Bronchus (tissue), 1 donor: Measurements from ENCODE around the gene FDXR.

DNA sequence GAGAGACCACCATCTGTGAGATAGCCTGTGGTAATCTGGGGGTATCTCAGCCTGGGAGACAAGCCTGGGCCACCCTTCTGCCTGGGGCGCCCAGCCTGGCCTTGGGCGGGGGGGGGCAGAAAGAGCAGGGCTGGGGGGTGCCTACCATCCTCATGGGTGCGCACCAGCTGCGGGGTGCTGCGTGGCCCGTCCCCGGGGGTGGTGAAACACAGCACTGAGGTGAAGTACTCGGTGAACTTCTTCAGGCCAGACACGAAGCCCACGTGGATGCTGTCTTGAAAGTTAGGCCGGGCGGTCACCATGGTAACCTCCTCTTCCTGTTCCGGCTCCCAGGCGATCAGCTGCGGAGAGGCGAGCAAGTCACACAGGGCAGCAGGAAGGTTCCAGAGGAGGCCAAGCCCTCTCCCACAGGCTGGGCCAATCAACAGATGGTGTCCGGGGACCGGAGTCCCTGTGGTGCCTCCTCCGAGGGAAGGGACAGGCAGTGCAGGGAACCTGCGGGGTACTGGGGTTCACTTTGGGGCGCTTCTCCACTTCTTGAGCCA, 90.1 kb upstream of the CDC42EP4 start:
- PRO-cap = no peak

DNA sequence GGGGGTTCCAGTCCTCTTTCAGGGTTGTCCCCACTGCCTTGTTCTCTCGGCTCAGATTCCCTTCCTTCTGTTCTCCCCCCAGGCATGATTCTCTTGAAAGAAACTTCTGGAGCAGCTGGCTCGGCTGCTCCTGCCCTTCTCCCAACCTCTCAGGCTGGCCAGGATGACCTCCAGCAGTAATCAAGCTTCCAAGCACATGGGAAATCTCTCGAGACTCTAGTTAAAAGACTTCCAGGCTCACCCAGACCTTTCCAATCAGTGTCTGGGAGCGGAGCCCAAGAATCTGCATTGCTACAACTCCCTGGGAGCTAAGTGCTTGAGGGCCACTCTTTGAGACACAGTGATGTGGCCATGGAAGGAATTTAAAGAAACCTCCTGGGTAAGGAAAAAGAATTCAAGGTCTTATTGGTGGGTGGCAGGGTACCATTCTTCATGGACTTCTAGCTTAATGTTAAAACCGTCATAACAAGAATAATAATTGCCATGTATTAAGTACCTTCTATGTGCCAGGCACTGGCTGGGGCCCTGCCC, 3.4 kb downstream of the SDK2 start:
- PRO-cap = no peak

- PRO-cap = no peak
Observed at GRCh38 chr17:73751032-73751268, 106.7 kb upstream of the SDK2 start.

DNA sequence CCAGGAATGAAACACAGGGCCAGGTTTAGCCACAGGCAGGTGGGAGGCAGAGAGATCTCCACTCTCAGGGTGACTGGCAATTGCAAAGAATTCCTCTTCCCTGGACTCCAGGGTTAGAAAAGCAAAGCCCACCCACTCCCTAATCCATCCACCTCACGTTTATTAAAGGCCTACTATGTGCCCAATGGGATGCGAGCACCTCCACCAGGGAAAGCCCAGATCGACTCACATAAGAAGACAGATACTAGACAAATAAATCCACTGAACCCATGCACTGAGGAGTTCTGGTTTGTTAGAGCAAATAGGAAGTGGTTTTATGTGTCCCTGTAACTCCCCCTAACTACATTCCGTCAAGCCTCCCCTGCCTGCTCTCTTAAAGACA, 218.6 kb upstream of the RPL38 start:
- PRO-cap = no peak

DNA sequence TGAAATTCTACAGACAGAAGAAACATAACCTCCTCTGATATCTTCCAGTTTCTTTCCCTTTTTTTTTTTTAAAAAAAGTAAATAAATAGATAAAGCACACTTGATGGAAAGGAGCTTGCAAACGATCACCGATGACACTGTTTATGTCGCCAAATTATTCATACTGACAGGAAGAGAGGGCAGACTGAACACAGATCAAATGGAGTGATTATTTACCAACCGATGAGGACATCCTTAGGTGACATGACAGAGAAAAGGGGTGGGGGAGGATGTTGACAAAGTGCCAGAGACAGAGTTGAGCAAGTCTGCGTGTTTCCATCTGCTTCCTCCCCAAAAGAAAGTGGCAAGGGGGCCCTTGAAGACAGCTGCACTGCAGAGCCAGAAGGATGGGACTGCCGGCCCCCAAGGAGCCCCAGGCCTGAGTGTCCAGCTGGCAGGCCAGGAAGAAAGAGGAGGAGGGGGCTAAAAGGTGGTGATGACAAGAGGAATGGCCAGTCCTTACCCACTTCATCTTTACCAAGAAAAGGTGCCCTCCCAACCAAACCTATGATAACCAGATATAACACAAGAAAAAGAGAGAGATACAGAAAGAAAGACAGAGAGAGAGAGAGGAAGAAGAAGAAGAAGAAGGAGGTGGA, 191.0 kb upstream of the RPL38 start:
- PRO-cap = no peak

GRCh38 chr17:74241364-74241979, 28.1 kb downstream of the TTYH2 start:
- PRO-cap = unidirectional peak, minus-strand start at chr17:74241602

GRCh38 chr17:74243298-74243863, 30.0 kb downstream of the TTYH2 start:
- PRO-cap = no peak

GRCh38 chr17:74373579-74374733, 6.7 kb downstream of the GPR142 start:
- PRO-cap = no peak

DNA sequence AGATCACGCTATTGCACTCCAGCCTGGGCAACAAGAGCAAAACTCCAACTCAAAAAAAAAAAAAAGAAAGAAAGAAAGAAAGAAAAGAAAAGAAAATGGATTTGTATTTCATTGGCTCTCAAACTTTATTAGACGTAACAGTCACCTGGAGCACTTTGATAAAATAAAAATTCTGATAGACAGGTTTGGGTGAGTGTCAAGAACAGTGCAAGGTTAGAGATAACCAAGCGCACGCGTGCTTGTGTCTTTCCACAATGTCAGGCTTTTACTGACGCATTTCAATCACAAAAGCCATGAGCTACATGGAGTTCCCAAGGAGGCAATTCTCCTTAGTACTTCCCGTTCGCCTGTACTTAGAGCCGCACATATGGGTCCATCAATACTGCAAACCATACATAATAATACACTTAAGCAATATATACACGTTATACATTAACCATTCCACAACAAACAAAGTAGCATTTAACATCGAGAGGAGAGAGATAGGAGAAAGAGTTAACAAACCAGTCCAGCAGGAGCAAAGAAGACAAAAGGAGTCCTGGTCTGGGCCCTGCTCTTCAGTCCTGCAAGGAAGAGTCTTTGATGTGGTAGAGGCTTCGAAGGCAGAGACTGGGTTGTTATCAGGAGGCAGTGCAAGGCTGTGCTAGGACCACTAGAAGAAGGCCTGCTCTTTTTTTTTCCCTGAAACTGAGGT, 12.0 kb upstream of the GPRC5C start:
- PRO-cap = unidirectional peak, plus-strand start at position 560 of the sequence

DNA sequence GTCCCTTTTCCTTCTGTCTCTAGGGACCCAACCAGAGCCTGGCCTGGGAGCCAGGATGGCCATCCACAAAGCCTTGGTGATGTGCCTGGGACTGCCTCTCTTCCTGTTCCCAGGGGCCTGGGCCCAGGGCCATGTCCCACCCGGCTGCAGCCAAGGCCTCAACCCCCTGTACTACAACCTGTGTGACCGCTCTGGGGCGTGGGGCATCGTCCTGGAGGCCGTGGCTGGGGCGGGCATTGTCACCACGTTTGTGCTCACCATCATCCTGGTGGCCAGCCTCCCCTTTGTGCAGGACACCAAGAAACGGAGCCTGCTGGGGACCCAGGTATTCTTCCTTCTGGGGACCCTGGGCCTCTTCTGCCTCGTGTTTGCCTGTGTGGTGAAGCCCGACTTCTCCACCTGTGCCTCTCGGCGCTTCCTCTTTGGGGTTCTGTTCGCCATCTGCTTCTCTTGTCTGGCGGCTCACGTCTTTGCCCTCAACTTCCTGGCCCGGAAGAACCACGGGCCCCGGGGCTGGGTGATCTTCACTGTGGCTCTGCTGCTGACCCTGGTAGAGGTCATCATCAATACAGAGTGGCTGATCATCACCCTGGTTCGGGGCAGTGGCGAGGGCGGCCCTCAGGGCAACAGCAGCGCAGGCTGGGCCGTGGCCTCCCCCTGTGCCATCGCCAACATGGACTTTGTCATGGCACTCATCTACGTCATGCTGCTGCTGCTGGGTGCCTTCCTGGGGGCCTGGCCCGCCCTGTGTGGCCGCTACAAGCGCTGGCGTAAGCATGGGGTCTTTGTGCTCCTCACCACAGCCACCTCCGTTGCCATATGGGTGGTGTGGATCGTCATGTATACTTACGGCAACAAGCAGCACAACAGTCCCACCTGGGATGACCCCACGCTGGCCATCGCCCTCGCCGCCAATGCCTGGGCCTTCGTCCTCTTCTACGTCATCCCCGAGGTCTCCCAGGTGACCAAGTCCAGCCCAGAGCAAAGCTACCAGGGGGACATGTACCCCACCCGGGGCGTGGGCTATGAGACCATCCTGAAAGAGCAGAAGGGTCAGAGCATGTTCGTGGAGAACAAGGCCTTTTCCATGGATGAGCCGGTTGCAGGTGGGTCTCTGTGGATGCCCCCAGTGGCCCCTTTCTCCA, 8.2 kb downstream of the GPRC5C start:
- PRO-cap = no peak

DNA sequence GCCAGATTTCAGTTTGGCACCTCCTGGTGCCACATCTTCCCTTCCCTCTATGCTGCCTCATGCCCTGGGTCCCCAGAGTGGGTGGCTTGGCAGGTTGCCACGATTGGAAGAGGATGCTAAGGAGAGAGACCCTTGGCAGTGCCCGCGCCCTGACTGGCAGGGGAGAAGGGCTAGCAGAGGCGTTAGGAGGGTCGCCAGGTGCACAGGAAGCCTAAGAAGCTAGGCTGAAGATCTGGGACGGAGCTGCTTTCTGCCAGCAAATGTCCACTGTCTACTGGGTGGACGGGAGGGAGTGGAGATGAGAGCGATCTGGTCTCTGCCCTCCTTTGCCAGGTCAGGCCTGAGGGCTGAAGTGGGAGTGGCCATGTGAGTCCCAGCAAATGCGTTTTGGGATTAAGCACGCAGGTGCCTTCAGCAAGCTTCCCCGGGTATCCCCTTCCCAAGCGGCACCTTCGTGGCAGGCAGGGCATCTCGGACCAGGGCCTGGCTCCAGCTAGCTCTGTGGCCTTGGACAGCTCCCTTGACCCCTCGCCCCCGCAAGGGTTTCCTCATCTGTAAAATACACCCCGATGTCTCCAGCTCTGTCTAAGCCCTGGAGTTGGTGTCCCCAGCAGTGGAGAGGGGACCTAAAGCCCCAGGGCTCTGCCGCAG, 13.4 kb upstream of the CD300A start:
- PRO-cap = bidirectional peak, plus-strand start at position 379 of the sequence, minus-strand start at position 300 of the sequence

DNA sequence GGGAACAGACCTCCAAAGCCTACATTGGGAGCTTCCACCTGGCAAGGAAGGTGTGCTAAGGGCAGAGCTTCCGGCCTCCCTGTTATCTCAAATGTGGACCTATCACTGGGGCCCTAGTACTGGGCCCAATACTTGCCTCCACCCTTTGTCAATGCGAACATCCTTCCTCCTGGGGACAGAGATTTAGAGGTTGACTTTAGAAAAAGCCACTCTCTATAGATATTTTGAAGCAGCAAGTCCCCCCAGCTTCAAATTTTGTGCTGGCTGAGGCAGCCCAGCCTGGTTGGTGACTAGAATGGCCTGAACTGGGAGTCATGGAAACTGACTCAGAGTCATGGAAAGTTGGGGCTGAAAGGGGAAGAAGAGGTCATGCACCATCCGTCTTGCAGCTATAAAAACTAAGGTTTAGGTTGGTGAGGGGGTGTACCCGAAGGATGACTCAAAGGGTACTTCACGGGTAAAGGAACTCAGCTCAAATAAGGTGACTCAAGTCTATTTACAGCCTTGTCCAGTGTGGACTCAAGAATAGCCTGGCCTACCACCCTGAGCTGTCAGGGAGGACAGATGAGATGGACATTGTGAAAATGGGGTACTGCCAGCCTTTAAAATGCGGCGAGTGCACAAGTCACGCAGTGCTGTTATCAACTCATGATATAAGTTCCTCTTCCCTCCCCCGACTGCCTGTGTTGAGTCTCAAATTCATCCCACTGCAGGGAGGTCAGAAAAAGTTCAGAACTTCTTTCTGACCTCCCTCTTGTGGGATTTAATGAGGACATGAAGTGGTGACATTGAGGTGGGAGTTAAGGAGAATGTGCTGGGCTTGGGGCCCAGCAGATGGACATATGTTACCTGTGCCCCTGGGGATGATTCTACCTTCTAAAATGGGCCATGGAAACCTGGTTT, 18.6 kb downstream of the CD300LB start:
- PRO-cap = no peak

DNA sequence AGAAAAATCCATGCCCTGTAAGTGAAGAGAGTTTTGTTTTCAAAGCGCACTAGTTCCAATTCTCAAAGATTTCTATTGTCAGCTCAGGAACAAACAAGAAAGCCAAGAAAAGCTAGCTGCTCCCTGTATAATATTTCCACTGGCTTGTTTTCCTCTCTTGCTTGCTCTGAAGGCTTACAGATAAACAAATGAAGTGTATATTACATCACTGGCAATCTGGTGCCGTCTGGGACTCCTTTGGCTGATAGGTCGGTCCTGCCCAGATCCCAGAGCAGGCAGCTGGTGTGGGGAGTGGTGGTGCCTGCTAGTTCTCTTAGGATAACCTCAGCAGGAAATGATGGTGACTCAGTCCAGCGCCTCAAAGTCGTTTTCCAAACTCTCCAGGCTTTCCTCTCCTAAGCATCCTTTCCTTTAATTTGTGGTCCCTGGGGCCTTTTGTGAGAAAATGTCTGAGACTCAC, 35.2 kb downstream of the CD300LF start:
- PRO-cap = no peak

GRCh38 chr17:74741930-74742609, 5.0 kb downstream of the RAB37 start:
- PRO-cap = bidirectional peak, plus-strand start at chr17:74742459, minus-strand start at chr17:74742221

DNA sequence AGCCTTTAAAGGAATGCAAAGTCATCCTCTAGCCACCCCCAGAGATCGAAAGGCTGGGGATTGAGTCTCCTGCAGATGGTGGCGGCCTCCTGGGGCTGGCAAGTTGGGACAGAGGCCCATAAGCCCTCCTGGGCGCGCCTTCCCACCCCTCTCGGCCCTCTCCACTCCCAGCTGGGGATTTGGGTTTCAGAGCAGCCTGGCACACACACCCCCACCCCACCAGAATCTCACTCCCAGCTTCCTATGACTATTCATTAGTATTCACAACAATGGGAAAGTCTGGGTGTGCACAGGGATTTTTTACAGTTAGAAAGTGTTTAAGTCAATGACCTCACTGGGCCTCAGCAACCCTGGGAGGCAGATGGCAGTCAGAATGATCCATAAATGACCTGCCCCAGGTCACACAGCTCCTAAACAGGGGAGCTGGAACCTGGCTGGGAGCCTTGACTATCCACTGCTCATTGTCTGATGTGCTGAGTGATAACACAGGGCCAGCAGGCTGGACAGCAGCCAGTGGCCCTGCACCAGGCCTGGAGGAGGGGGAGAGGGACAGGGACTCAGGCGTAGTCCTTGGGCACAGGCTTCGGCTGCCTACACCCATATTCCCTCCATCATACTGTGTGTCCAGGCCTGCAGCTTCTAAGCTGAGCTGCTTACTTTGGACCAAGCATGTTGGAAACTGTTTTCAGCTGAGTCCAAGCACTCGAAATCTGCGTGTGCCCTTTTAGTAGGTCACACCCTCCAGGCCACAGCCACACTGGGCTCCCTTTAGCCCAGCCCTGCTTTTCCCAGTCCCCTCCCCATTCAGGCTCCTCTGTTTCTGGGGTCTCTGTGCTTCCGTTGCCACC, 12.2 kb downstream of the NHERF1 start:
- PRO-cap = no peak

GRCh38 chr17:74771804-74772617, 4.1 kb downstream of the NAT9 start:
- PRO-cap = no peak

DNA sequence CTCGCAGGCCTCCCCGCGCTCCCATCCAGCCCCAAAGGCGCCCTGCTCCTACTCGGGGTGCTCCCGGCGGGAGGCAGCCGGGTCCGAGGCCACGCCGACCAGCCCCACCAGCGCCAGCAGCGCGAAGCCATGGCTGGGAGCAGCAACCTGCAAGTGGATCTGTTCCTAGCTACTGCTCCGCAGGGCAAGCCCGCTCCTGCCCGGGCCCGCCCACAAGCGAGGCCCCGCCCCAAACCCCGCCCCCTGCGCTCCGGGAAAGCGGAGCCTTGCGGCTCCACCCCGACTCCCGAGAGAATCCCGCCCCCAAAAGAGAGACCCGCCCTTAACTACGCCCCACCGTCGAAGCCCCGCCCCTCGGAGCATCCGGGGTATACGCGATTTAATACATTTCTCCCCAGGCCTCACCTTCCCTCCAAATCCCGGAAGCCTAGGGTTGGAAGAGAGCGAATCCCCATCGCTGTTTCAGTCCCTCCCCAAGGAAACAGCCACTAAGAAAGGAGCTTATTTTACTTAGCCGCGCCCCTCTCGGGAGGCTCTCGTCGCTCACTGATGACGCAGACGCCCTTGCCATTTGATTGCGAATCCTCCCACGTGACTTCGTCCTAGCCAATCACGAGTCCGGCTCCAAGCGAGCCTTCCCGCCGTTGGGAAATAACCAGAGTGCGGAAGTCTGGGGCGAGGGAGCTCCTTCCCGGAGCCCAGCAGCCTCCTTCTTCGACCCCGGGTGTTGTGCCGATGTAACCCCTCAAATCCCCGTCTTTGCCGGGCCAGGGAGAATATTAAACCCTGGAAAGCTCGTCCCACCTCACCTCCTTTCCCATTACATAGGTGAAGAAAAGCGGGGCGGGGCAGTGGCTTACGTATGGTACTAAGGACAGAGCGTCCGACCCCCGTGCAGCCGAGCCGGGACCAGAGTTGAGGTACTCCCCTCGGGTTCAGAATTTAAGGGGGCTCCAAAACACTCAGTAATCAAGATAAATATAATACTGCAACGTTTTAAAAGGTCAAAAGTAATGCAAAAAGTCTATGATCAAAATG, at the start of gene FDXR:
TSS of gene FDXR (minus strand) at position 181 of the 1,038 bp plus-strand sequence.
- PRO-cap = unidirectional peak, minus-strand start at position 161 of the sequence; bidirectional peak, plus-strand start at position 658 of the sequence, minus-strand start at position 548 of the sequence

DNA sequence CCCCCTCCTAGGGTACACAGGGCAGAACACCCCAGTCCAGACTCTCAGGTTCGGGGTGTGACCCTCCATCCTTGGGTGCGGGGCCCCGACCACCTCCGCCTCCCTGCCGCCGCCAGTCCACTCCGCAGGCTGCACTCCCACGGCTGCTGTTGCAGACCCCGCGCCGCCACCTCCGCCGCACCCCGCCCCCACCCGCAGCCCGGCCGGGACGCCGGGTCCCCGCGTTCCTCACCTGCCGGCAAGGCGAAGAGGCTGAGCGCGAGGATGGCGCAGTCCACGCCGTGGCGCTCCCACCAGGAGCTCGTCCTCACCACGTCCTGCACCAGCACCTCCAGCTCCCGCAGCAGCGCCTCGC, 336 bp downstream of the FADS6 start:
- PRO-cap = no peak

- PRO-cap = no peak
Observed at GRCh38 chr17:75059762-75060178, 12.7 kb downstream of the KCTD2 start.

- PRO-cap = unidirectional peak, plus-strand start at chr17:75131087; bidirectional peak, plus-strand start at chr17:75131469, minus-strand start at chr17:75131469
Observed at GRCh38 chr17:75130632-75131652, 600 bp downstream of the NT5C start.